ENCODE data around the genes CDKN2B, TUSC1 and LRRC19.

GRCh38 chr9:20256554-20256807, 365.8 kb downstream of the MLLT3 start:
- PRO-cap, result unidirectional peak, plus-strand start at chr9:20256692

GRCh38 chr9:21558880-21560122, 77.2 kb upstream of the IFNE start:
- PRO-cap, result bidirectional peak, plus-strand start at chr9:21559945, minus-strand start at chr9:21559858

DNA sequence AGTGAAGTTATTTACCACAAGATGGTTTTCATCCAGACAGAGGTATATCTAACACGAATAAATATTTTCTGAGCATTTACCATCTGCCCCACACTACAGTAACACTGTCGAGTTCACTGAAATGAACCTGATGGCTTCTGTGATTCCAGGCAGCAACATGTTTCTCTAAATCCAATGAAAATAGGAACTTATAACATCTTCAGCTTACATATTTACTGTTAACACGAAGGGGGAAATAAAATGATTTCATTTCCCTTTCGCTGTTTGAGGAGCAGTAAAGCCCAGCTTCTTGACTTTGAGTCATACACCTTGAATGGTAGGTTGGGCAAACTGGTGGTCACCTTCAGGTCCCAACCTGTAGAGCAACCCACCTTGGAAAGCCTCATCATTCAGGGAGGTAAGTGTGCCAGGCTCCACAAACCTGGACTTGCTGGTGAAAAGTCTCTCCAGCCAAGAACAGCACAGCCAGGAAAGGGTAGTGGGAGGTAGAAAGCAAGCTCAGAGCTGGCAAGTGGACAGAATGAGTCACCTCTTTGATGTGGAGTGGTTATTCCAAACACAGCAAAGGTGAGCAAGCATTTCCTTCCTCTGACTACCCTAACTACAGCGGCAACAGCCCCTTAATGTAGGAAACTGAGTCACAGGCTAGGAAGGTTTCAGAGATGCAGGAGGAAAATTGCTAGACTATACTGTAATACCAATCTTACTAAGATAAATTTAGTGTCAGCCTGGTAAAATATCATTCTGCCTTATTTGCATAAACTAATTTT, 117.7 kb upstream of the MTAP start:
- PRO-cap, result no peak

GRCh38 chr9:21812200-21812868, 9.9 kb downstream of the MTAP start:
- PRO-cap, result no peak

- PRO-cap, result no peak
These were observed 3.7 kb downstream of the CDKN2B start for GRCh38 chr9:22005050-22006206.

- PRO-cap, result bidirectional peak, plus-strand start at chr9:22009475, minus-strand start at chr9:22009297
These were observed at the start of gene CDKN2B for GRCh38 chr9:22009039-22009663. Gene CDKN2B (minus strand): TSS chr9:22009305.

DNA sequence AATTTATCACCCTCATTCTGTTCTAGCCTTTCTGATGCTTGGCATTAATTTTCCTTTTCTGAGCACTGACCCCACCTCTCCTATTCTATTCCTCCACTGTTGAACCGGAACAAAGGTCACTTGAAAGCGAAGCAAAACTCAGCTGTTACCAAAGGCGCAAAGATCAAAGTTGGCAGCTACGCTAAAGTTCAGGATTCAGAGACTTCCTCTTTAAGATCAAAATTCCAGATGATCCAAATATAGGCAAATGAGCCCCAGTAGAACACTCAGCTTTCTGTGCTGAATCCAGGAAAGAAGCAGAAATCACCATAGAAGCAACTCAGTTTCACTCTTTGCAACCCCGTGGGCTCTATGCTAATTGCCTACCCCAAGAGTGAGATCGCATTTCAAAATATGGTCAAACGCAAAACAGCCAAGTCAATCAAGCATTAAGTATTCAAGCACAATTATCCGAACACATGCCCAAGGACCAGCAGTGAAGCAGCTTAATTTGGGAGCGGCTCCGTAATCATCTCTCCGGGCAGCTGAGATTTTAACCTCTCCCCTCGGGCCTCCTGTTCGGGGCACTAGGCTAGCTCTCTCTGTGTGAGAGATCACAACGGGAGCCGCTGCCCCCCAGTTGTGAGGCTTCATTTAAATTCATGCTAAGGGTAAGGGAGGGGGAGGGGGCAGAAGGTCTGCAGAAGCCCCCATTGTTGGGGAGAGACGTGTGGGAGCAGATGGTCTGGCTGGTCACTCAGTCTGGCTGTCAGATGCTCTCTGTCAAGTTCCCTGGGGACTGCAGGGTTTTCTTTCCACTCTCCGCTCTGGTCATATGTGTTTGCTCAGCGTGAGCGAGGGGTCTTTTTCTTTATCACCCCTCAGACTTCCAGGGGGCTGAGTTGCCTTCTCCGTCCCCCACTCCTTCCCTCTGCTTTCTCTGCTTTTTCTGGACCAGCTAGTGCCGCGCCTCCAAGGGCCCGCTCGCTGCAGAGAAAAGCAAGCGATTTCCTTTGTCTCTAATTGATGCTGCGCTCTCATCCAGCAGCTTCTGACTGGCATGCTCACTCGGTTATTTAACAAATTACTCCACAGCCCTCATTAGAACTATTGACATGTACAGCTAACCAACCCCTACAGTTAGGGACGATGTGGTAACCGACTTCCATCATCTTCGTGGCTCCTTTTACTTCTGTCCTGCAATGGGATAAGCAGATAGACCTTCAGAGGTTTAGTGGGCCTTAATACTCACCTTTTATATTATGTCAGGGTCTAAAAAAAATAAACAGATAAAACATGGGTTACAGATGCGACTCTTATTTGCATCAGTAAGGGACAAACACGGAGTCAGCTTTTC, 288.3 kb downstream of the ELAVL2 start:
- PRO-cap, result no peak

DNA sequence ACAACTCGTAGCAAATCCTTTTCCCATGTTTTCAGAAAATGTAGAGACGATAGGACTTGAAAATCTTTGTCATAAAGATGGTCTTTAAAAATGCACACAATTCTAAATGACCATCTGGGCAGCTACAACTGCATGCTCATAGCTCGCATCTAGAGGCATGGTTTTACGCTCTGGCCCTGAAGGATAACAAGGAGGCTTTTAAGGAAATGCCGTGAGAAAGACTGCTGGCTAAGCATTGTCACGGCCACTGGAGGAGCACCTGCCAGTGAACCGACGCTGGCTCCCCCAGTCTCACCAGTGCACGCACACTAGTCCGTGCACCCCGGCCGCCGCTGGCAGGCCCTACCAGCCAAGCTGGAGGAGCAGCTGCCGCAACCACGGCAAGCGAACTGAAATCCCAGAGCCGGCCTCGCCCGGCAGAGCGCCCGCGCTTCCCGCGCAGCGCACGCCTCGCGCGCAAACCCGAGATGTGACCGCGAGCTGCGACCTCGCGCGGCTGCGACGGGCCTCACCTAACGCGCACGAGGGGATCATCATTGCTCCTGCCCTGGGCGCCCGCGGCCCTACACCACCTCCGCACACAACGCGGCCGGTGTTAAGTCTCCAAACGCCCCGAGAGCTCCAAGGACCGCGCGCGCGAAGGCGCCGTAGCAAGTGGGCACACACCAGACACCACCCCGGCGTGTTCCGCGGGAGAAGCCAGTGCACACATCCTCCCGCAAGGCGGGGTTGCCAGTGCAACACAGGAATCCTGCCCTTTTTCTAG, 5.4 kb downstream of the ELAVL2 start:
- PRO-cap, result no peak

GRCh38 chr9:23850914-23851462, 24.9 kb upstream of the ELAVL2 start:
- PRO-cap, result no peak

DNA sequence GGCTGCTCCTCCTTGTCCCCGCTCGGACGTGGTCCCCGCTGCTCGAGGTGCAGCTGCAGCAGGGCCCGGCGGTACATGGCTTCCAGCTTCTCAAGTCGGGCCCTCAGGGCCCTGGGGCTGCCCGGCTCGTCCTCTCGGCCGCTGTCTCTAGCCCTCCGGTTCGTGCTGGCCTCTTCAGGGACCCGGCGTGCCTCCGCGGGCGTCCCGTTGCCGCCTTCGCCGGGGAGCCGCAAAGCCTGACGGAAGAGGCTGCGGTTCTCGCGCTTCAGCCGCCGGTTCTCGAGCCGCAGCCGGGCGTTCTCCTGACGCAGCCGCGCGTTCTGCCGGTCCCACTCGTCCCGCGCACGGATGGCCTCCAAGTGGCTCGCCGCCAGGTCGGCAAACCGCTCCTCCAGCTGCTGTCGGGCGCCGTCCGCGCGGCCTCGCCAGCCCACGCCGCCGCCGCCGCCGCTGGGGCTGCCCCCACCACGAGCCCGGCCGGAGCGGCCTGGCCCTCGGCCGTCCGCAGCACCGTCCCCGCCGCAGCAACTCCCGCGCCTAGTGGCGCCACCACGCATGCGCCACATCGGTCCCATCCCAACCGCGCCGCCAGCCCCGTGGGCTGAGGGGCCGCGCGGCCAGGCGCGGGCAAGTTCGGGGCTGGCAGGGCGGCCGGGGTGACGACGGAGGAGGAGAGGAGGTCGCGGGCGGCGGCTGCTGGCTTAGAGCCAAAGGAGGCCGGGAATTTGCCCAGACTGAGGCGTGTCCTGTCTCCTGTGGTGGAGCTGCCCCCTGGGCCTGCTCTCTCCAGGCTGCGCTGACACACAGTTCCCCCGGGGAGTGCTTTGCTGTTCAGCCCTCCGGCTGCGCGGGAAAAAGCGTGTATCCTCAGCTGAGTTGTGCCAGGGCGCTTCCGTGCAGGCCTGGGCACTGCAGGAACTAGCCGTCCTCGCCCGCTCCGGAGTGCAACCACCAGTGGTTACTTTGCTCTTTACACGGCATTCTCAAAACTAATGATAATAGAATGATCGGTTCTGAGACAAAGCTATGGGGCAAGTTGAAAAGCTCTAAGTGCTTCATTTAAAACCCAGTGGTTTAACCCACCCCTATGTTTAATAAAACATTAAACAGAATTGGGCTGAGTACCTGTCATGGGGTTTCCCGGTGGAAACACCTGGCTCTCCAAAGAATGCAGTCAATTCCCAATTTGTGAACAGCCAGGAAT, at the start of gene TUSC1:
TUSC1 (minus strand) TSS at position 698 of the 1,204 bp plus-strand sequence.
- PRO-cap, result bidirectional peak, plus-strand start at position 601 of the sequence, minus-strand start at position 539 of the sequence; bidirectional peak, plus-strand start at position 789 of the sequence, minus-strand start at position 779 of the sequence

DNA sequence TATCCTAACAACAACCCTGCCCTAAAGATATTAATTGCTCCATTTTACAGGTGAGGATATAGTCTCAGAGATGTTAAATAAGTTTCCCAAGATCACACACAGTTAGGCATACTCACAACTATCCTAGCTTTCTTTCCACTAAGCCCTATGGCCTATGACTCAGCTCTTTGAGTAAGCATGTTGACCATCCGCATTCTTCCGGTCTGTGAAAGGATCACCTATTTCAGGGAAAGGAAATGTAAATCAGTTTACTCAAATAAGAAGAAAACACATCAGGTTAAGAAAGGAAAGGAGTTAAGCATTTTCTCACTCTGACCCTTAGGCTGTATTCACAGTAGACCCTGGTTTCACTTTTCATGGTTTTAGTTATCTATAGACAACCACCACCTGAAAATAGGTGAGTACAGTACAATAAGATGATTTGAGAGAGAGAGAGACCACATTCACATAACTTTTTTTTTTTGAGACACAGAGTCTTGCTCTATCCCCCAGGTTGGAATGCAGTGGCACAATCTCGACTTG, 145.9 kb downstream of the CAAP1 start:
- PRO-cap, result no peak

DNA sequence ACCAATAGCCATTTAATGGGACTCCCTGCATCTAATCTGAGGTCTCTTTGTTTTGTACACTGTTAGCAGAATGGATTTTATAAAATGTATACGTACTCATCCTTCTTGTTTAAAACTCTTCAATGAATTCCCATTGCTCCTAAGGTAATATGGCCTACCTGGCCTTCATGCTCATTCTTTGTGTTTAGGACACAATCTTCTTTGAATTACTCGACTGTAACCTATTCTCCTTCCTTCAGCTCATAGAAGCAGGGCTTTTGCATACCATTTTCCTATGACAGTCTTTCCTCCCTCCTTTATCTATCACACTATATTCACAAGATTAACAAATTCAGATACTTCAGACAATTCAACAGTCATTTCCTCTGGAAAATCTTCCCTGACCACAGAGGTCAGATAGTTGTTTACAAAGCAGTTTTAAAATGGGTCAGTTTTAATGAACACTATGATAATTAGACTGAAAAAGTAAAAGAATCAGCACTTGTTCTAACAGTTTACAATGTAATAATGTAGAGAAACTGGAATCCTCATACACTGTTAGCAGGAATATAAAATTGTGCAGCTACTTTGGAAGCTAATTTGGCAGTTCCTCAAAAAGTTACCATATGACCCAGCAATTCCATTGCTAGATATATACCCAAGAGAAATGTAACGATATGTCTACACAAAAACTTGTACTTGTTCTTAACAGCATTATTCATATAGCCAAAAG, 4.3 kb downstream of the CAAP1 start:
- PRO-cap, result no peak

DNA sequence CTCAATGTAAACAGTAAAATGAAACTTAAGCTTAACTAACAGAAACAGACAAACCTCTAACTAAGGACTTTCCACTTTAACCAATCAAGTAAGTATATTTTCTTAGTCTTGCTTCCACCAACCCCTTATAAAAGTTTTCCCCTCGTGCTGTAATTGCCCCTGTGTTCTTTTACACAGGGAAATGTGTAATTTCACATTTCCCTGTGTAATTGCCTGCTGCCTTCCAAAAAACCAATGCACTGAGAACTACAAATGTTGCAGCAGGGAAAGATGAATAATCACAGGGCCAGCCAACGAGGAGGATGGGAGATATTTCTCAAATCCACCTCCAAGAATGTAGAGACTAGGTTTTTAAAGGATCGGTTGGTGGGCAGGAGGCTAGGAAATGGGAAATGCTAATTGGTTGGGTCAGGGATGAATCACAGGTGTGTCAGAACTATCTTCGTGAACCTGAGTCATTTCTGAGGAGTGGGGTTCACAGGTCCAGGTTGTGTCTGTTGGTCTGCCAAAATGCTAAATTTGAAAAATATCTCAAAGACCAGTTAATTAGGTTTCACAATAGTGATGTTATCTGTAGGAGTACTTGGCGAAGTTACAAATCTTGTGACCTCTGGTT, 2.4 kb upstream of the PLAA start:
- PRO-cap, result no peak

- PRO-cap, result no peak
These were observed at the start of gene LRRC19 for GRCh38 chr9:27005468-27005808. Gene LRRC19 (minus strand): TSS chr9:27005672.

DNA sequence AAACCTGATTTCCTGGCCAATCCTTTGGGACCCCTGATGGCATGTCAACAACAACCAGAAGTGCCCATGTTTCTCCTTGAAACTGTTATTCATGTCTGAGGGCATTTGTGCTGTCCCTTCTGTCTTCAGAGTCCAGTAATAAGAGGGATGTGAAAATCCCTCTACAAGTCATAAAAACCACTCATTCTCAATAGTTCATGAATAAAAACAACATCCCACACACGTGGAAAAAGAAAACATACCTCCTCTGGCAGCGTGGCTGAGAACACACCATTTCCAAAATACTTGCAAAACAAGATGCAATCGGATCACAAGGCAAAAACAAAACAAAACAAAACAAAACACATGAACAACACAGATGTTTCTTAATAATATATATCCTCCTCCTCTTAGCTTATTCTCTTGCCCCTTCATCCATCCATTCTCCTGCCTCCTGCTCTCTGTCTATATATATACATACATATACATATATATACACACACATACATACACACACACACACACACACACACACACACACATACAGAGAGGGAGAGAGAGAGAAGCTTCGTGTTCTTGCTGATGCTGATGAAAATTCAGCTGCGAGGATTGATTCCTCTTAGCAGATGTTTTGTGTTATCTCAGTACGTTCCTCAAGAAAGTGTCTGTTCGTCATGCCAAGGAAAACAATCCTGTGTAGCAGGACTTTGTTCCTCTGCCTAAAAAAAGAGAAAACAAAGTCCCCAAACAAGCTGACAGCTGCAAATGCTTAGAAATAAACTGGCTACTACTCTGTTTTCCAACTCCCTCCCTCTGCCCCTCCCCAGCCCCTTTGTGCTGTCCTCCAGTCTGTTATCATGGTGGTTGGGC, 71.1 kb upstream of the EQTN start:
- PRO-cap, result no peak

- PRO-cap, result no peak
These were observed 86.3 kb upstream of the IFNK start for GRCh38 chr9:27437852-27438065.

DNA sequence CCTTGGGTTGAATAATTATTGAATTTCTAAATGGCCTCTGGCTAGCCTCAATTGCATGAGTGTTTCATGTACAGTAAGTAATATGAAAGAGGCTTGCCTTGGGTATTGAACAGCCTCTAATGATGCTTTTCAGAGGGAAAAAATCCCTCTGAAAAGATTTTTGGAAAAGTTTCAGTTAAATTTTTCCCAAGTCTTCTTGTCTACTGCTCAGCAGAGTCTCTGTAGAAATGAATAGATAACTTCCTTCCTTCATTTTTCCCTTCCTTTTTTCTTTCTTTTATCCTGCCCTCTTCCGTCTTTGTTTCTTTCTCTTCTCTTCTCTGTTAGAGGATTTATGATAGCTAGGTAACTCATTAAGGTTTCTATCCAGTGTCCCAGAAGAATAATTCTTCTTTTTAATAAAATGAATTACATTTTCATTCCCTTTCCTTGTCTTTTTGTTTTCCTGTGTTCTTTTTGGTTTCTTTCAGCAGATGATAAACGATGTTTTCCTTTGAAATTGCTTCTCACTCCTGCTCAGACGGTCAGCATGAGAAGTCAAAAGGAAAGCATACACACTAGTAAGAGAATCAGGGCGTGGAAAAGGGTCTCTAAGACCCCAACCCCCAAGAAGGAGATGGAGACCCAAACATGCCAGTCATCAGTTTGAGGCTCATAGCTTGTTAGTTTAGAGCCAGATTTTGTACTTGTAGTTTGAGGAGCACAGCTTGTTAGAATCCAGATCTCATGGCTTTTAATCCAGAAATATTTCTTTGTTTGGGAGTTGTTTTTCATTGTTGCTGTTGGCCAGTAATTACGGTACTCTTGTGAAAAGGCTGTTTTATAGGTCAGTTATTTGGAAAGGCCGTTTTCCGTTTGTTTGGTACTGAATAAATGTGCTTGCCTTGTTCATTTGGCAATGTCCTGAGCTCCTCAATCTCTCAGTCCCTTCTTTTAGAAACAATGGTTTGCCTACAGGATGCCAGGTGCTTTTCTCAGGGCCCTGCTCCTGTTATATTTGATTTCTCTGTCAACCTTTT, 4.2 kb upstream of the MOB3B start:
- PRO-cap, result bidirectional peak, plus-strand start at position 898 of the sequence, minus-strand start at position 795 of the sequence

DNA sequence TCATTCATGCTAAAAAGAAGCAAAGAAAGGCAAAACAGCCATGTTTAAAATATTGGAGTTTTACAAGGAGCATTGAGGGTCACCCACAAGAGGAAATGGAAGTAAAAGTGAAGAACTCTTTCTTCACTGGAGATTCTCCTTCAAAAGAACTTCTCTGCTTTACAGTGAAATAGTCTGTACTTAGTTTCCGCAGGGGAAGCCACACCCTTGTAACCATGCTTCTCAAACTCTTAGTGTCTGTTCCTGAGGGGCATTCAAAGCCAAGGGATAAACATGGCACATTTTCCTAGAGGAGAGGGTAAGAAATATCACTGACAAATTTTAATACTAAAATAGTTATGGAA, 8.6 kb downstream of the C9orf72 start:
- PRO-cap, result no peak

- PRO-cap, result no peak
These were observed 117.3 kb upstream of the C9orf72 start for GRCh38 chr9:27690256-27691275.

DNA sequence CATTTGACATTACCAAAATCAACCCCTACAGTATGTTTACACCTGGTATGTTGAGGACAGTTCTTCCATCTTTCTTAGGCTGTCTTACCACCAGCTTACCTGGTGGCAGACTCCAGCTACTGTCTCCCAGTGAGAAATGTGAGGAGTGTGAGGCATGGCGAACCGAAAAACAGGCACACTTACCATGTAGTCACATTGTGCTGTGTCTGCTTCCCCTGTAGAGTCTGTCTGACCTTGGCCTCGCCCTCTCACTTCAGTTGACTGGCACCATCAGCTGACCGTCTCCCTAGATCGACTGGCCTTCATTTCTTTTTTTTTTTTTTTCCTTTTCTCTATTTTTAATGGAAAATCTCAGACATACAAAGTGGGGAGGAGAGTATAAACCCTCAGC, 4.9 kb downstream of the ACO1 start:
- PRO-cap, result no peak